NCI-H460 (cell line): Measurements from ENCODE around the gene KCNG2.

DNA sequence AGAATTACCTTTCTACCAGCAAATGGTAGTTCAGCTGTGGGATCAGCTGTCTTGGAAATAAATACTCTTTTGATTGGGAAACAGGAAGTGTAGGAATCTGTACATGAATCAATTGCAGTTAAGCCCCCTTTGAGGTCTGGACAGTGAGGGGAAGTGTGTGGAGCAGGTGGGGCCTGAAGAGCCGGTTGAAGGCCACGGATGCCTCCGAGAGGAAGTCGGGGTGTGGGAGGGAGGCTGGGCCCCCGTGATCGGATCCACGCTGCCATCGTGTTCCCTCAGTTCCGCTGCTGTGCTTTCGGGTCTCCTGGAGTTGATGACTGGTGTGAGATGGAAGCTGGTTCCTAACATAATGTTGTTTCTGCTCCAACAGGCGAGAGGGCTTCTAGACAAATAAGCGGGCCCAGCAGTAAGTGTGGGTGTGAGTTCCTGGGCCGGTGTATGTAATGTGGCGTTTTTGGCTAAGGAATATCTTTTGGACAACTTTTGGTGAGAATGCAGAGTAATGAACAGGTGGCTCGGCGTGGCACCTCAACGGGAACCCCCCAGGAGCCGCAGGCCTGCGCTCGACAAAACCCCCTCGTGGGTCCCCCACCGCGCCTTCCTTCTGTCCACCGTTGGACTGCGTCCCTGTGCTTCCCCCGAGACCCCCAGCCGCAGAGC, 10.6 kb downstream of the NFATC1 start:
RAMPAGE:
- cytosol, long total RNA: no peak
- long total RNA: no peak
- nucleus, long total RNA: no peak

DNA sequence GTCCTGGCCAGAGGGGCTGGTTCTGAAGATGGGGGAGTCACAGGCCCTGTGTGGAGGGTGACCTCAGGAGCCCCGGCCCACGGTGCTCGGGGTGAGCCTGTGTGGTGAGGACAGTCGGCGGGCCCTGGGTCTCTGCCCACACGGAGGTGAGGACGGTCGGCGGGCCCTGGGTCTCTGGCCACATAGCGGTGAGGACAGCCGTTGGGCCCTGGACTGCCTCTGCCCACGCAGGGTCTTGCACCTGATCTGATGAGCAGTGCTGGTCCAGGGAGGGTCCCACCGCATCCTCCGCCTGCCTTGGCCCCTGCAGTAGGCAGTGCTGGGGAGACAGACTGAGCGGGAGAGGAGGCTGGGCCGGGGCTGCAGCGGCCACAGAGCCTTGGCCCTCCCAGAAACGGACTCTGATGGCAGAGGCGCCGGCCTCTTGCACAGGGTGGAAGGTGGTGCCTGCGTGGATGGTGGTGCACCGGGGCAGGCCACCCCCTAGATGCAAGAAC, 36.5 kb downstream of the NFATC1 start:
RAMPAGE:
- cytosol, long total RNA: no peak
- long total RNA: no peak
- nucleus, long total RNA: no peak

DNA sequence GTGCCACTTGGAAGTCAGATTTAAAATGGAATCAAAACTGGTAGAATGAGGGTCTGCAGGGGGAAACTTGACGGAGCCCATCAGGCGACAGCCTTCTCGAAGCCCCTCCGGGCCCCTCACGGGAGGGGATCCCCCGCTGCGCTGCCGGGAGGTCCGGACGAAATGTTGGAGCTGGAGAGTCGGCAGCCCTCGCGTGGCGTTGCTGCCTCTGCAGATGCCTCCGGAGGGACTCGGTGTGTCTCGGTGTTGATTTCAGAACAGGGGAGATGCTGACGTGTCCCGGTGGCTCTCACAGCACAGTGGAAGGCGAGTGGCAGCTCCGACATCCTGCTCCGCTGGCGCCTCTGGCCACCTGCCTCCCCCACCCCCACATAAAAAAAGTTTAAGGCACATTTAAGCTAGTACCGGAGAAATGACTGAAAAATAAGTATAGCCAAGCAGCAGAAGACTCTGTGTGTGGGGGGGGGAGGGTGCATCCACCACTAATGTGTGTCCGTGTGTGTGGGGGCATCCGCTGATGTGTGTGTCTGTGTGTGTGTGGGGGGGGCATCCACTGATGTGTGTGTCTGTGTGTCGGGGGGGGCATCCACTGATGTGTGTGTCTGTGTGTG, 124.4 kb downstream of the NFATC1 start:
RAMPAGE:
- cytosol, long total RNA: no peak
- long total RNA: no peak
- nucleus, long total RNA: no peak

RAMPAGE:
- cytosol, long total RNA: no peak
- long total RNA: no peak
- nucleus, long total RNA: no peak
Measured at GRCh38 chr18:79610874-79611711, 68.5 kb upstream of the CTDP1 start.

GRCh38 chr18:79680335-79681080, 905 bp downstream of the CTDP1 start:
RAMPAGE:
- cytosol, long total RNA: no peak
- long total RNA: no peak
- nucleus, long total RNA: no peak

GRCh38 chr18:79687586-79688452, 8.2 kb downstream of the CTDP1 start:
RAMPAGE:
- cytosol, long total RNA: no peak
- long total RNA: no peak
- nucleus, long total RNA: no peak

GRCh38 chr18:79695078-79695553, 15.5 kb downstream of the CTDP1 start:
RAMPAGE:
- cytosol, long total RNA: no peak
- long total RNA: no peak
- nucleus, long total RNA: no peak

GRCh38 chr18:79718333-79718688, 38.7 kb downstream of the CTDP1 start:
RAMPAGE:
- cytosol, long total RNA: no peak
- long total RNA: no peak
- nucleus, long total RNA: no peak

DNA sequence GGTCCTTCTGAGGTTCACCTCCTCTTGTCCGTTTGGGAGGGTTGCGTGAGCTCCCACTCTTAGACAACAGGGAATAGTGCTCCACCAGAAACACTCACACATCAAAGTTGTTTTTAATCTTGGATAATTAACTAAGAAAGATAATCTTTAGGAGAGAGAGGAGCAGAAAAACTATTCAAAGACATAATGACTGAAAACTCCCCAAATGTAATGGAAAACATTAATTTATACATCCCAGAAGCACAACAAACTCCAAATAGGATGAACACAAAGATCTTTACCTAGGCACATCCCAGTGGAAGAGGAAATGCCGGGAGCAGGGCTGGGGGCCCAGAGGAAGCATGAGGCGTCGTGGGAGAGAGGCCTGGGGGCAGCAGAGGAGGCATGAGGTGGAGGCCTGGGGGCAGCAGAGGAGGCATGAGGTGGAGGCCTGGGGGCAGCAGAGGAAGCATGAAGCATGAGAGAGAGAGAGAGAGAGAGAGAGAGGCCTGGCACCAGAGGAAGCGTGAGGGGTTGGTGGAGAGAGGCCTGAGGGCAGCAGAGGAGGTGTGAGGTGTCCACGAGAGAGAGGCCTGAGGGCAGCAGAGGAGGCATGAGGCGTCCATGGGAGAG, 55.9 kb upstream of the KCNG2 start:
RAMPAGE:
- cytosol, long total RNA: no peak
- long total RNA: no peak
- nucleus, long total RNA: no peak

DNA sequence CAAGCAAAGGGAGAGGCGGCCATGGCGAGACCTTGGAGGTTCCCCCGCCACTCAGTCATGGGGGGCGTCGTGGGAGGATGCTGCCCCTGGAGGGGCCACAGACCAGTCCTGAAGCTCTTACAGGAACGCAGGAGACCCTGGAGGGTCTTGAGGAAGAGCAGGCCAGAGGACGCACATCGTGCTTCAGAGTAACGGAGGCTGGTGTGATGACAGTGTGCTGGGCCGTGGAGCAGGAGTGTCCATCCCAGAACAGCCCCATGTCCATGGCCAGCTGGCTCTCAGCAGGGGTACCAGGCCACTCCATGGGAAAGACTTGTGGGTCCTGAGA, 53.0 kb upstream of the KCNG2 start:
RAMPAGE:
- cytosol, long total RNA: no peak
- long total RNA: no peak
- nucleus, long total RNA: no peak

DNA sequence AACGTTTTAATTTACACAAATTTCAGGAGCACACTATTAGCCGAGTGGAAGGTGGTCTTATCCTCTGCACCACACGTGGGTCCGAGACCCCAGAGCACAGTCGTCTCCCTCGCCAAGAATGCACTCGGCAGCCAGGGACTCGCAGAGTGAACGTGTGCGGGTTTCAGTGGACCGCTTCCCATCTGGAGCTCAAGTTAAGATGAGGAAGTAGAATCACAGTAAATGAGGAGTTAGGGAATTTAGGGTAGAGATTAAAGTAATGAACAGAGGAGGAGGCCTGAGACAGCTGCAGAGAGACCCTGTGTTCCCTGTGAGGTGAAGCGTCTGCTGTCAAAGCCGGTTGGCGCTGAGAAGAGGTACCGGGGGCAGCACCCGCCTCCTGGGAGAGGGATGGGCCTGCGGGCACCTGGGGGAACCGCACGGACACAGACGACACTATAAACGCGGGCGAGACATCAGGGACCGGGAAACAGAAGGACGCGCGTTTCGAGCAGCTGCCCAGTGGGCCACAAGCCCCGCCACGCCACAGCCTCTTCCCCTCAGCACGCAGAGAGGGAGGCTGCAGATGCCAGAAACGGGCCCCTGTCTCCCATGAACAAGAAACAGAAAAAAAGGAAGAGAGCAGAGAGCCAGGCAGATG, 5.5 kb upstream of the KCNG2 start:
RAMPAGE:
- cytosol, long total RNA: no peak
- long total RNA: no peak
- nucleus, long total RNA: no peak

DNA sequence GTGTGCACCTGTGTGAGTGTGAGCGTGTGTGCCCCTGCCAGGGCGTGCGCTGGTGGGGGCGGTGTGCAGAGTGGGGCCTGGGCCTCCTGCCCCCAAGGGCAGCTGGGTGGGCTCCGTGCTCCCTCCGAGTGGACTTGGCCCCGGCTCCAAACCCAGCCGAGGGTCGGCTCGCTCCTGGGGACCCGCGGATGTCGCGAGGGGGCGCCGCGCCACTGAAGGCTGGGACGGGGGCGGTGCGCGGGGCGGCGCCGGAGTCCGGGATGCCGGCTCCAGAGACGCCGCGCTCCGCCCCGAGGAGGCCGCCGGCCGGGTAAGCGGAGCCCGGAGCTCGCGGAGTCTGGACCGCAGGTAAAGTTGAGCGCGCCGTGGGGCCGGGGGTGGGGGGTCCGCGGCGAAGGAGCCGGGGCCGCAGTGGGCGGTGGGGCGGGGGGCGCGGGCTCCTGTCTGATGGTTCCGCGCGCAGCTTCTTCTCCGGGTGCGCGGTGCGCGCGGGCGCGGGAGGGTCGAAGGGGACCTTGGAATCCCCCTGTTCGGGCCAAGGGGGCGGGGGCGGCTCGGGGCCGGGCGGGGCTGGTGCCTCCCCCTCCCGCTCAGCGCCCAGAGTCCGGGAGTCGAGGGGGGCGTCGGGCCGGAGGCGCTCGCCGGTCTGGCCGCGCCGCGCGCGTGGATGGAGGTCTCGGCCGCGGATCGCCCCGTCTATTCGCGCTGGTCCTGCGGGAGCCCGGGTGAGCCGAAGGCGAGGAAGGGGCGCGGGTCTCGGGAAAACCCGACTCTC, at the start of gene KCNG2:
KCNG2 (plus strand) TSS at position 272 of the 775 bp plus-strand sequence.
RAMPAGE:
- cytosol, long total RNA: no peak
- long total RNA: no peak
- nucleus, long total RNA: no peak

GRCh38 chr18:79897126-79897570, 54.3 kb downstream of the SLC66A2 start:
RAMPAGE:
- cytosol, long total RNA: no peak
- long total RNA: no peak
- nucleus, long total RNA: no peak

DNA sequence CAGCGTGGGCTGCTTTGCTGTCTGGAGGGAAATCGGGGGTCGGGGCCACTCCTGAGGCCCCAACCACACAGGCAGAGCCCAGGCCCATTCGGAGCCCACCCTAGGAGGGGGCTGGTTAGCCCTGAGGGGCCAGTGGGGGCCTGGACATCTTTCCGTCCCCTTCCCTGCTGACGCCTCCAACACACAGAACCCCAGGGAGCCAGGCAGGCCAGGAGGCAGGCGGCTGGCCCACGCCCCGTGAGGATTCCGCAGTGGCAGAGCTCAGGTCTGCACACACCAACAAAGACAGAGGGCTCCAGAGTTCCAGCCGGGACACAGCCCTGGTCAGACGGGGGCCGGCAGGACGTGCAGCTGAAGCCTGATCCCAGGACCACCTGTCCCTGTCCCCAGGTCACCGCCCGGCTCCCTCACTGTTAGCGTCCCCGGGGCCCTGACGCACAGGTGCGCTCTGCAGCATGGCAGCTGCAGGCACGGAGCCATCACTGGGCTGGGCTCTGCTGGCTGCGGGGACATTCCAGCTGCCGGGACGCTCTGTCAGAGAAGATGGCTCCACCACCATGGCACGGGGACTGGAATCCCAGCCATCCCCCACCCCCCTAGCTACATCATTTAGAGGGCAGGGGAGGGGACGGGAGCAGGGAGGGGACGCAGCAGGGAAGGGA, 40.2 kb downstream of the SLC66A2 start:
RAMPAGE:
- cytosol, long total RNA: no peak
- long total RNA: no peak
- nucleus, long total RNA: no peak

GRCh38 chr18:79924536-79925732, 26.5 kb downstream of the SLC66A2 start:
RAMPAGE:
- cytosol, long total RNA: no peak
- long total RNA: no peak
- nucleus, long total RNA: no peak

DNA sequence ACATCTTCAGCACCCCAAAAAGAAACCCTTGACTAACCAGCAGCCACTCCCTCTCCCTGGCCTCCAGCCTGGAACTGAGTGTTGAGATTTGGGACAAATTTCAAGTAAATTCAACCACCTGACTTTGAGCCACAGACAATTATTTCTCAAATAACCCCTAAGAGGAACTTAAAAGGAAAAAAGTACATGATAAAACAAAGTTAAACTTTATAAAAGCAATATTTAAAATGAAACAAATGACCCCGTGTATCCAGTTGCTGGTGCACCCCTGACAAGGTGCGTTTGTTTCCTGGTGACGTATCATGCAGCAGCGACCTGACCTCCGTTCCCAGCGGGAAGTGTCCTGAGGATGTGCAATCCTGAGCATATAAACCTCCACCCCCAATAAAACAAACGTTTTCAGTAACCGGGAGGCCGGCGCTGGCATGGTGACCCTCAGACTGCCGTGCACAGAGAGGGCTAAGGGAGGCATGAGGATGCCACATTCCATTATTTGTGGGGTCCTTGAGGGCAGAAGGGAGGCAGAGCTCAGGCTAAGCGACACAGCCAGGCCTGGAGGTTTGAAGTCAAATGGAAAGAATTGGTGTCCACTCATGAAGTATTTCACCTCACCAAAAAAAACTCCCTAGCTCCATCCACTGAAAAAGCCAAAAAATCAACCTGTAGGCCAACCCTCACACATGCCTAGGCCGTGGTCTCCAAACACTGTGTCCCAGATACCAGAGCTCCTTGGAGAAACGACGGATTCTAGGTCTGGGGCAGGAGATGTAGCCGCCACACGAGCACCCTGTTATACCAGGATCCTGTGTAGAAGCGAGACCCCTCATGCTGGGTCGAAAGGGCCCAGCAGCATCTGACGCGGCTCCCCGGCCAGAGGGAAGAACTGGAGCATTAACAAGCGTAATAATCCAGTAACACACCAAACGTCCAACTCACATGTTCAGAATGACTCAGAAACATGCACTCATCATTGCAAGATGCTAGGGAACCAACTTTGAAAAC, 14.7 kb downstream of the SLC66A2 start:
RAMPAGE:
- cytosol, long total RNA: no peak
- long total RNA: no peak
- nucleus, long total RNA: no peak

DNA sequence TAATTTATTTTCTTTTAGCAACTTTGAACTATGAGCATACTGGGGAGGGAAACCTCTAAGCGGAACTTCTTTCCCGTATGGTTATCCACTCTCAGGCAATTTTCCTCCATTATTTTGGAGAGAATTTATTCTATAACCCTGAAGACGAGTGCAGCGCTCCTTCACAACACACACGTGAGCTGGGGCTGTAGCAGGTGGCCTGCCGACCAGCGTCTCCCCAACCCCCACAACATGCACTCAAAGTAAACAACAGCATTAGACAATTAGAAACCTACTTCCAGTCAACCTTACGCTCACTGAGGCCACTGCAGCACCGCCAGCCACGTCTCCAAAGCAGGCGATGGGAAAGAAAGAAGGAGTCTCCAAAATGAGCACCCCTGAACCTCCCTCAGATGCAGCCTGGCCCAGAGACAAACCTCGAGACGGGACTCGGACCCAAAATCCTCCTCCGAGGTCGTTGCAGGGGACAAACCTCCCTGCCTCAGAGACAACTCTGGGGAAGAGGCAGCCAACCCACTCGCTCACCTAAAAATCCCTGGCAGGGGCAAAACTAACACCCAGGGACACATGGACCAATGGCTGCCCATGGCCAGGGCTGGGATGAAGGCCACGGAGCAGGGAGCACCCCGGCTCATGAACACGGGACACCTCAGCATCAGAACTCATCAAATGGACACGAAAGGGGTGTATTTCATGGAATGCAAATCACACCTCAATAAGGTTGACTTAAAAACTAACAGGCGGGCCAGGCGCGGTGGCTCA, 2.6 kb downstream of the SLC66A2 start:
RAMPAGE:
- cytosol, long total RNA: no peak
- long total RNA: no peak
- nucleus, long total RNA: no peak

DNA sequence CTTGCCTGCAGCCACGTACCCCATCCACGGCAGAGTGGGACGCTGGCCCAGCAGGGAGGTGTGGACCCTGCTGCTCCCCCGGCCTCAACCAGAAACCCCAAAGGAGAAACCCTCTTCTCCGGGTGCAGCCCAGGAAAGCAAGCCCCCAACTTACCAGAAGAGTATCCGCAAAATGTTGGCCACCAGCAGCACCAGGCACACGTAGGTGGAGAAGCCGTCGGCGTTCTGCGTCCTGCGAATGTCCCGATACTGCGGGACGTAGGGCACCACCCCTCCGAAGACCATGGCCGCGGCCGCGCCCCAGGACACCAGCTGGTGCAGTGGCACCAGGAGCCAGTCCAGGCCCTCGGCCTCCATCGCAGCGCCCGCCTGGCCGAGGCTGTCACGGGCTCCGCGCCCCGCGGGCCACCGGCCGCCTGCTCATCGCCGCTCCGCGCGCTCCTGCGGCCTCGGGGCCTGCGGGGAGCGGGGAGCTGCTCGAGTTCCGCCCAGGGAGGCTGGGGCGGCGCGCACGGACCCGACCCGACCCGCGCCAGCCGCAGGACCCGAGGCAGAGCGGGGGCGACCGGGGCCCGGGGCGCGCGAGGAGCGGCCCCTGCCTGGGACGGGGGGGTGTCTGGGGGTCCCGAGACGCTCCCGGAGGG, 761 bp downstream of the SLC66A2 start:
RAMPAGE:
- cytosol, long total RNA: no peak
- long total RNA: no peak
- nucleus, long total RNA: no peak

DNA sequence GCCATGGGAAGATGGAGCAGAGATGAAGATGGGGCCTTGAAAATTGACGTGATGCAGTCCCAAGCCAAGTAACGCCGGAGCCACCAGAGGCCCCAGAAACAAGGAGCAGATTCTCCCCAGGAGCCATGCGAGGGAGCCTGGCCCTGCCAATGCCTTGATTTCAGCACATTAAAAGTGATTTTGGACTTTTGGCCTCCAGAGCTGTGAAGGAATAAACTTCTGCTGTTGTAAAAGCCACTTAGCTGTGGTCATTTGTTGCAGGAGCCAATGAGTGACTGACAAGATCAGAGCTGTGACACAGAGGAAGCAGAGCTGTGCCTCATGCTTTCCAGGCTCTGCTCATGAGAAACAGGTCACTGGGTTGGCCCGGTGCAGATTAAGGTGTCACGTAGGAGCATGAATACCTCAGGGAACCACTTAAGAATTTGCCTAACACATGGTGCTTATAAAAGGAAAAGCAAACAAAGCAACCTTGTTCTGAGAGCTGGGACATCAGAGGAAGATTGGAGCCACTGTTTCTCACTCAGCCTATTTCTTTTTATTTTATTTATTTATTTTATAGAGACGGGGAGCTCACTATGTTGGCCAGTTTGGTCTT, 2.8 kb upstream of the SLC66A2 start:
RAMPAGE:
- cytosol, long total RNA: no peak
- long total RNA: no peak
- nucleus, long total RNA: no peak